ENCODE measurements around a stretch of chr20.

- RRBS = no CpG with 5 or more reads among the region's 6 CpGs
Measured at GRCh38 chr20:3727719-3728144, 4.8 kb upstream of the HSPA12B start.

GRCh38 chr20:3729923-3730630 is 2.4 kb upstream of the HSPA12B start:
- RRBS = no CpG with 5 or more reads among the region's 9 CpGs

DNA sequence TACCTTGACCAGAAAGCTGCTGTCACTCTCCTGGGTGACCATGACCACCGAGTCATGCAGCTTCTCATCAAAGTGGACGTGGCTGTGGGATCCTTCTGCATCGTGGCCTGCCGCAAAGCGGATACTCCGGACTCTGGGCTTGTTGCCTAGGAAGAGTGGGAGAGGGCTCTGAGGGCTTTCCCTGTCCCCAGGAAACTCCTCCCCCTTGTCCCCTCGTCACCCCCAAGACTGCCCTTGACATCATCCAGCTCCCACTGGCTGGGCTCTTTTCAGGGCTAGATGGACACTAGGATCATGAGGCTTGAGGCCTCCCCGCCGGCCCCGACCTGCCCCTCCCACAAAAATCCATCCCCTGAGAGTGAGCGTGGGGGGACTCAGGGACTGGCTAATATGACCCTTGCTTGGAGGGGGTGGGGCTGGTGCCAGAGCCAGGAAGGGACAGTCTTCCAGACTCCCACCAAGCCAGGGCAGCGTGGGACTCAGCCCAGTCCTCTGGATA is 9.0 kb downstream of the ADISSP start:
- RRBS = no CpG with 5 or more reads among the region's 12 CpGs

- RRBS = 28% methylated on average over 11 of the region's 86 CpGs
Measured at GRCh38 chr20:3777435-3778662, 3.4 kb downstream of the SPEF1 start.

DNA sequence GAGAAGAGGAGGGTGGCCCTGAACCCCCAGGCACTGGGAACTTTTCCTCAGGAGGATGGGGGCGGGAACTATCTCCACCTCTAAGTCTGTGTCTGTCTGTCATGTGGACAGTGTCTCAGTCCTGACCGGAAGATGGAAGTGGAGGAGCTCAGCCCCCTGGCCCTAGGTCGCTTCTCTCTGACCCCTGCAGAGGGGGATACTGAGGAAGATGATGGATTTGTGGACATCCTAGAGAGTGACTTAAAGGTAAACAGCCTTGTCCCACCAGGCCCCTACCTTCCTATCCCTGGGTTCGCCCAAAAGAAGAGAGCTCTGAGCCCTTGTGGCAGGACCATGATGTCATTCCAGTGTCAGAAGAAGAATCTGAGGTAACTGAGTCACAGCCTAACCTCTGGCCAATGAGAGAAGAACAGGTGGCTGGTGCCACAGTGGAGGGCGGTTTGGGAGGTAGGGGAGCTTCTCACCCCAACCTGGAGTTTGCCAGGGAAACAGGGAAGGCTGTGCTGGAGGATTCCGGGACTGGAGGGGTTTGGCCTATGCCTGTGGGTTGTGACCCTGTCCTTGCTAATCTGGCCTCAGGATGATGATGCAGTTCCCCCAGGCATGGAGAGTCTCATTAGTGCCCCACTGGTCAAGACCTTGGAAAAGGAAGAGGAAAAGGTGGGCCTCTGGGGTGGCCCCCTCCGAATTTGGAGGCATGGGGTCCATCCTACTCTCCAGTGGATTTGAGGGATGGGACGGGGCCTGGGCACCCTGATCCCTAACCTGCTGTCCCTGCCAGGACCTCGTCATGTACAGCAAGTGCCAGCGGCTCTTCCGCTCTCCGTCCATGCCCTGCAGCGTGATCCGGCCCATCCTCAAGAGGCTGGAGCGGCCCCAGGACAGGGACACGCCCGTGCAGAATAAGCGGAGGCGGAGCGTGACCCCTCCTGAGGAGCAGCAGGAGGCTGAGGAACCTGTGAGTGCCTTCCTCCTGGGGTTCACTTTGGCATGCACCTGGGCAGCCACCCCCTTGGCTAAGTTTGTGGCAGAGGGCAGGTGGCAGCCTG is 5.4 kb downstream of the CDC25B start:
- RRBS = no CpG with 5 or more reads among the region's 20 CpGs

DNA sequence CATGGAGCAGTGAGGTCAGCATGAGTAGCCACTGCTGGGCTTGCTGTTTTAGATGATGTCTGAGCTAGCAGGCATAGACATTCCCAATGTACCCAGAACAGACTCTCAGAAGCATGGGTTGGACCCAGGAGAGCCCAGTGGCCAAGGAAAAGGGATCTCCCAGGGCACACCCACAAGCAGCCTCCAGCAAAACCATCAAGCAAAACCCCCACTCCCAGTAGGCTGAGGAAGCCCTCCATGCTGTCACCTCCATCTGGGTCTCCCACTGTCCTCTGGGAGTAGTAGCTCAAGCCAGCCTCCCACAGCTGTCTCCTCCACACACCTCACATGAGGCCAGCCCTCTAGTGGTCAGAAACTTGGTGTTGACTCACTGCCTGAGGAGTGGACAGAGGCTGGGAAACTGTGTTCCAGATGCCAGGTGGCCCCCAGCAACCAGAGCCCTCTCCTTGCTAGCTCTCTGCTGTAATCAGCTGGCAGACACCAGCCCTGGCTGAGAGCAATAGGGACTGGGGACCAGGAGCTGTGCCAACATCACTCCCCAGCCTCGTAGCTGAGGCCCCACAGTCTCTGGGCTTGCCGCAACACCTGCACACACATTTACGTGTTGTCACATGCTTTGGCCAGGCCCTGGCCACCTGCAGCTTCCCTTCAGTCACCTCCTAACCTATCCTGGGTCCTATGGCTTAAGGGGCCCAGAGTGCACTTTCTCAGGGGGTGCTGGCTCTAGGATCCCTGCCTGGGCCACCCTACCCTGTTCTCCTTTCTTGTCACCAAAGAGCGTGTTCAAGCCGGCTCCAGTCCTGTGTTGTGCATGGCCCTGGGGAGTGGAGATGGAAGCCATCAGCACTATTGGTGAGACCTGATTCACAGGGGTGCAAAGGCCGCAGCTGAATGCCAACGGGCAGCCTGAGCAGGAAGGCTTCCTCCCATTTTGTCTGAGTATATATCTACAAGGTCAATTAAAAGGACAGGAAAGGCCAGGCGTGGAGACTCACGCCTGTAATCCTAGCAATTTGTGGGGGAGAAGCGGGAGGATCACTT is 1.8 kb upstream of the AP5S1 start:
- RRBS = no CpG with 5 or more reads among the region's 10 CpGs

- RRBS = no CpG with 5 or more reads among the region's 6 CpGs
Measured at GRCh38 chr20:3935244-3935862, 46.2 kb downstream of the PANK2 start.

DNA sequence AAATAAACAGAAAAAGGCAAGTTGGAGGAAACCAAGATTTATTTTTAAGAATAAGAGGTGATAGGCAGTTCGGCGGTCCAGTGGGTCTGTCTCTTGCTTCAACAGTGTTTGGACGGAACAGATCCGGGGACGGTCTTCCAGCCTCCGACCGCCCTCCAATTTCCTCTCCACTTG is 8.2 kb upstream of the RNF24 start:
- RRBS = 98% methylated on average over 4 of the region's 7 CpGs

DNA sequence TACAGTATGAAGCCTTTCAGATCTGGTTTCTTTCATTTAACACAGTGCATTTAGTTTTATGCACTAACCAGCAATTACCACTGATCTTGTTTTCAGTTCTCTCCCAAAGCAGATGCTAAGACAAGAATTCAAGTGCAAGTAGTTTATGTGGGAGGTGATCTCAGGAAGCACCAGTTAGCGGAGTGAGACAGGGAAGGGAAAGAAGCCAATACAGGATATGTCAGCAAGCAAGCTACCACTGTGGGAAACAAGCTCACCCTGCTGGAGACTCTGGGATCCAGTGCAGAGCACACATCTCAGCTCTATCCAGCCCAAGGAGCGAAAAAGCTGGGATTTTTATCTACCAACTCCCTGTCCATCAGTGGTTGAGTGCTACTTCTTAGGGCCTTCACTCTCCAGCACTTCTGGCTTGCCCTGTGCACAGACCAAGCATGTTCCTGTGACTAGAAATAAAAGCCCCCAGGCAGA is 10.7 kb upstream of the RNF24 start:
- RRBS = no CpG with 5 or more reads among the region's 2 CpGs

- RRBS = 95% methylated on average over 4 of the region's 6 CpGs
Measured at GRCh38 chr20:4183265-4183481, 34.5 kb downstream of the SMOX start.

GRCh38 chr20:4217444-4217875 is 31.6 kb downstream of the ADRA1D start:
- RRBS = no CpG with 5 or more reads among the region's 4 CpGs

GRCh38 chr20:4244690-4245467 is 4.2 kb downstream of the ADRA1D start:
- RRBS = no CpG with 5 or more reads among the region's 10 CpGs

GRCh38 chr20:4664486-4665284 is 21.6 kb upstream of the PRNP start:
- RRBS = no CpG with 5 or more reads among the region's 11 CpGs

GRCh38 chr20:4778665-4779078 is 44.7 kb downstream of the RASSF2 start:
- RRBS = no CpG with 5 or more reads among the region's 3 CpGs

DNA sequence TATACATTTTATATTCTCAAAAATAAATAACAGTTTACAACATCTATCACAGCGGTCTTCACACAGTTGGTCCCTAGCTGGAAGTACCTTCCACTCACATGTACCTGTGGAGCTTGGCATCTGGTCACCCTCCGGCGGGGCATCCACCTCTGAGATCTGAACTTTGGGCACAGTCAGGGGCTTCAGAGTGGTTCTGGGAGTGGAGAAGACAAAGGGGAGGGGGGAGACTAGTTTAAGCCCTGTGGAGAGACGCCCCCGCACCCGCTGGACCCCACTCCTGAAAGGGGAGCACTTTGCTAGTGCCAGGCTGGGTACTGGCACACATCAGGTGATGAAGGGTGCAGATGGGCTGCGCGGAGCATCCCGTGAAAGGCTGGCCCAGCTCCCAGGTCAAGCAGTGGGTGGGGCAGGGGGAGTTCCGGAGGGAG is 31.0 kb downstream of the RASSF2 start:
- RRBS = no CpG with 5 or more reads among the region's 10 CpGs

DNA sequence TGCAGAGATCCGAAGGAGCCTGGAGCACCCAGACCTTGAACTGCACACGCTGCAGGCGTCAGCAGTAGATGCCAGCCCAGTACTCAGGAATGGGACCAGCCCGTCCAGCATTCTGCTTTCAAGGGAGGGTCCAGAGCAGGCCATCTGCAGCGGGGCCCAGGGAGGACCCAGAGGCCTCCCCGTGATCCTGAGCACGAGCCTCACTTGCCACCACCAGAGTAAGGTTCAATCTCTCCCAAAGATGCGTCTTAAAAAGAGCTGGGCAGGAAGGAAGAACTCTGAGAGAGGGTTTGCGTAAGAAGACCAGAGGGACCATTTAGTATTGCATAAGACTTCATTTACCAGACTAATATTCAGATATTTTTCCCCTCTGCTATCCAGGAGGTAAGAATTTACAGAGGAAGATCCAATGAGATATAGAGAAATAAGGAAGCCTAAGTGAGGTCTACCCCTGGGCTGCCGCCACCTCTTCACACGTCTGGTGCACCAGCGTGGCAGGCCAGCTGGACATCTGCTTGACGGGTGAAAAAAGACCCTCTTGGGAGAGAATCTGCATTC is 5.5 kb upstream of the RASSF2 start:
- RRBS = no CpG with 5 or more reads among the region's 13 CpGs

- RRBS = no CpG with 5 or more reads among the region's 1 CpG
Measured at GRCh38 chr20:4999807-5000126, 1.5 kb downstream of the SLC23A2 start.

GRCh38 chr20:5526419-5526917 is 84.3 kb downstream of the GPCPD1 start:
- RRBS = no CpG with 5 or more reads among the region's 7 CpGs

GRCh38 chr20:5529556-5529946 is 81.3 kb downstream of the GPCPD1 start:
- RRBS = no CpG with 5 or more reads among the region's 14 CpGs